CD14-positive monocyte (primary cell): Measurements from ENCODE around the genes CCDC43, DBF4B and GFAP.

- CAGE, long polyA plus RNA: no peak
Measured at GRCh38 chr17:44351798-44352633, 6.9 kb downstream of the GRN start.

GRCh38 chr17:44678203-44678431 is 11.5 kb downstream of the CCDC43 start:
- CAGE, long polyA plus RNA: no peak

DNA sequence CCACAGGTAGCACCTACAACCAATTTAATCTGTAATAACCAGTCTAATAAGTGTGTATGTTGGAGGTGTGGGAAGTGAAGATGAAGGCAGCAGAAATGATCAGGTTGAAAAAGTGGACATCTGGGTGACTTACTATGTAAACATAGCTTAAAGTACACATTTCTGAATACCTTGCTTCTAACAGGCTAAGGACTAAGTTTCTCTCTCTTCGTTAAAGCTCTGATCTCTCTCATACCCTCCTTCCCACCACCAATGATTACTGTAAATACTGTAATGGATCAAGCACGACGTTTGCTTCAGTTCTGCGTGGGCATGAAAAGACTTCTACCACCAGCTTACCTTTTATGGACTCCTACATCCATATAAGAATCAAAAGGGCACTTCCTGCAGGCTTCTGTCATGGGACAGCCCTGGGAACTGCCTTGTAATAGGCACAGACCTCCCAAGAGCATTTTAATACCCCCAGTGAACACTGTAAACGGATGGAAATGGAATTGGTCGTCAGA is 799 bp downstream of the CCDC43 start:
- CAGE, long polyA plus RNA: no peak

GRCh38 chr17:44689230-44690431 is at the start of gene CCDC43:
Gene CCDC43 (minus strand): TSS chr17:44689776.
- CAGE, long polyA plus RNA: no peak

DNA sequence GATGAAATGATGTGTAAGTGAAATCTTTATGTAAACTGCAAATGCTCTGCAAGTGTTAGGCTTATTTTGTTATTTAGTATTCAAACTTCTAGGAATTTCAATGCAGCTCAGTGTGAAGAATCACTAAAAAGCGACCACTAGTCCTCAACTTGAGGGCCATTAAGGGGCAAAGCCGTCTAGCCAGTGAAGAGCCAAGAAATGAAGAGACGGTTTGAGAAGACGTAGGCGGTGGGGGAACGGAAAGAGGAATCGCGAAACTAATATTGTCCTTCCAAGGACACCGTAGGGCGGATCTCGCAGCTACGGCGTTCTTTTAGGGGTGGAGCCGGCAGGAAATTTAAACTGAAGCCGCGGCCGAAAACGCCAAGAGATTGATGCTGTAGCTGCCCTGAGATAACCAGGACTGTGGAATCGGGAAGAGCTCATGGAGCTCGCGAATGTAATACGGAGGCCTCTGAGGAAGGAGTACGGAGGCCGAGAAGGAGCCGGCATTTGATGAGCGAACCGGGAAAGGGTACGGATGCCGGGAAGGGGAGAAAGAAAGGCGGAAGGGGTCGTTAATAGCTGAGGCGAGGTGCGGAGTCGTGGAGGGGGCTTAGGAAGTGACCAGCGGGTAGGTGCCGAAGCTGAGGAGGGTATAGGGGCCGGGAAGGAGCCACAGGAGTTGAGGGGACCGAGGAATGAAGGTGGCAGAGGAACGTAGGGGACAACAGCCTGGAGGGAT is at the start of gene DBF4B:
Gene DBF4B (plus strand): TSS at position 340 of the 724 bp plus-strand sequence.
- CAGE, long polyA plus RNA: no peak

GRCh38 chr17:44842432-44843207 is 5.1 kb upstream of the HIGD1B start:
- CAGE, long polyA plus RNA: no peak

DNA sequence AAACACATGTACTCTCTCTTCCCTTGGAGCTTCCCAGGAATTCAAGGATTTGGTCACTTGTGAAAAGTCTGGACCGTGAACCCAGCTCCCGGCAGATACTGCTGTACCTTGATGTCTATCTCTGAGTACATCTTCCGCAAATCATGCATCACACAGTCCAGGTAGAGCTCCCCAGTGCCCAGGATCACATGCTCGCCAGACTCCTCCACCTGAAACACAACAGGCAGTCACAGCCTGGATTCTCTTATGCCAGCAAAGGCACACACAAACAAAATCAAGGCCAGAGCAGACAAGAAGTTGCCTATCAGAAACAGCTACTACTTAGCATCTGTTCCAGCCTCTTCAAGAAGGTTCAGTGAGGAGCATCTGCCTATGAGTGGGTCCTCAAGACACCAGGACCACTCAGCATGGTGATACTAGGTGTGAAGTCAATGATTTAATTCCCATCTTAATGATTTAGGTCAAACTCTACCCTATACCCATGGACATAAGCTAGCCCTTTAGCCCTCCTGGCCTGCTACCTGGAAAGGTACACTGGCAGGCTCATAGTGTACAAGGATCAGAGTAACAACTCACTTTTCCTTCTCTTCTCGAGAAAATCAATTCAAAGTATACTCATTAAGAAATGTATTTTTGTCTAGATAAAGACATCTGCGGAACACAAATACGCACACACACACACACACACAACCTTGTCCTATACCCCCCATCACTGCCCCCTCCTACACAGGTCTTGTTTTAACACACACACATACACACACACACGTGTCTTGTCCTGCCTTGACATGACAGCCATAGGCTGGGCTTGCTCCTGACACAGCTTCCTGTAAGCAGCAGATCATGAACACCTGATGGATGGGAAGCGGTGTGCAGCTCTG is 11.5 kb downstream of the HIGD1B start:
- CAGE, long polyA plus RNA: no peak

- CAGE, long polyA plus RNA: no peak
Measured at GRCh38 chr17:44872430-44873039, 24.9 kb downstream of the HIGD1B start.

GRCh38 chr17:44915302-44915736 is at the start of gene GFAP:
Gene GFAP (minus strand): TSS chr17:44915500.
- CAGE, long polyA plus RNA: no peak

GRCh38 chr17:44921075-44921814 is 5.9 kb upstream of the GFAP start:
- CAGE, long polyA plus RNA: no peak

GRCh38 chr17:45073572-45074236 is 12.6 kb downstream of the NMT1 start:
- CAGE, long polyA plus RNA: no peak

DNA sequence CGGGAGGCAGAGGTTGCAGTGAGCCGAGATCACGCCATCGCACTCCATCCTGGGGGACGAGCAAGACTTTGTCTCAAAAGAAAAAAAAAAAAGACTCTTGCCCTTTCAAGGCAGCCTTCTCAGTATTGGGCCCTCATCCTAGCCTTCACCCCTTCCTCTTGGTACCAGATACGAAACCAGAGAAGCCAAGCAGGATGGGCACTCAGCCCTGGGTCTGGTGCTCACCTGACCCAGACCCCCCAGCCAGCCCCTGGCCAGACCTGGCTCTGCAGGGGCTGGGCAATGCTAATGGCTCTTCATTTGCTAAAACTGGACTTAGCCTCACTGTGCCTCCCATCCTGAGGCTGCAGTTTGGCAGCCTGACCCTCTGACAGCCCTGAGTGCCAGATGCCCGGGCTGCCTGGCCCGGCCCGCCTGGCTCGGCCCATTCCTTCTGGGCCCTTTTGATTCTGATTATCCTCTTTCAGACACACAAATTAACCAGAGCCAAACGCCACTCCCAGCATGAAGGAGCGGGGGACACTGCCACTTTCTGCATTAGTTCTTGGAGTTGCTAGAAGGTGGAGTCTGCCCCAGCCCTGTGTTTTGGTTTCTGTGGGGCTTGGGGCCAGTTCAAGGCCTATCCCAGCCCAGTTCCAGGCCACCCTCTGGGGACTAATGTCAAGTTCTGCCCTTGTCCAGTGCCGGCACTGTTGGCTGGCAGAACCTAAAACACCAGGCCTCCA is 21.8 kb downstream of the PLCD3 start:
- CAGE, long polyA plus RNA: no peak

DNA sequence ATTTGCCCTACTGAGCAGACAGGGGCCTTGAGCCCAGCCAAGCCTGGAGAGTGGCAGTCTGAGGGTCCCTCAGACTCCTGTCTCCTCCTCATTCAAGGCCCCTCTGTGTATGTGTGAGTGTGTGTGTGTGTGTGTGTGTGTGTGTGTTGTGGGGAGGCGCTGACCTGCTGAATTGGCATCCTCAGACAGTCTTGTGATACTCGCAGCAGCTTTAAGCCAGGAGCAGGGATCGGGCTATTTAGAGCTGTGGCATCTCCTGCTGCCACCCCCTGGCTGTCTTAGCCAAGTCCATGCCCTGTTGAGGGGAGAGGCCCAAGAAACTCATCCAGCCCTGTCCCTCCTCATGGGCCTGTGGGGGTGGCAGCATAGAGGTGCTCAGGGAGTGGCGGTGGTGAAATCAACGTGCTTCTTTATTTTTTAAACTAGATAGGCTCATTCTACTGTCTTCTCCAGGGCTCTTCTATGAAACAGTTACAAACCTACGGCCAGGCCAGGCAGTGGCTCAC is 21.0 kb downstream of the PLCD3 start:
- CAGE, long polyA plus RNA: no peak

DNA sequence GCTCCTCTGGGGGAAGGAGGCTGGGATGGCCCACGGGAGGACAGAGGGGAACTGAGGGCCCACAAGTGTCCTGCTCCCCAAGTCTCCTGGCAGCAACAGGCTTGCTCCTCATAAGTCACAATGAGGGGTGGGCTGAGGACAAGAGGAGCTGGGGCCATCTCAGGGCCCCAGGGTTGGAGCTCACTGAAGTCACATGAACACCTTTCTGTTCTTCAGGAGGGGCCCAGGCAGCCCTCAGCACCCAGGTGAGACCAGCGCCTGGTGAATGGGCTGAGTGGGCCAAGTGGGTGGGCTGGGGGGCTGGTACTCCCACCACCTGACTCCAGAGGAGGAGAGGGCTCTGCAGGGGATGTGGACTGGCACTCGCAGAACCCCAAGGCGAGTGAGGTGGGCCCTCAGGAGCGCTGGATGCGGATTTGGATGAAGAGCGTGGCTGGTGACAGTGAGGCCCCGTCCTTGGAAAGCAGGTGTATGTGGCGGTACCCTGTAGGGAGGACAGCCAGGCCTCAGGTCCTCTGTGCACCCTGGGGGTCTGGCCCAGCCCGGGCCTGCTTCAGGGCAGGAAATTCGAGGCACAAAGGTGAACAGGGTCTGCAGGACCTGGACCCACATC is 20.0 kb downstream of the PLCD3 start:
- CAGE, long polyA plus RNA: no peak

DNA sequence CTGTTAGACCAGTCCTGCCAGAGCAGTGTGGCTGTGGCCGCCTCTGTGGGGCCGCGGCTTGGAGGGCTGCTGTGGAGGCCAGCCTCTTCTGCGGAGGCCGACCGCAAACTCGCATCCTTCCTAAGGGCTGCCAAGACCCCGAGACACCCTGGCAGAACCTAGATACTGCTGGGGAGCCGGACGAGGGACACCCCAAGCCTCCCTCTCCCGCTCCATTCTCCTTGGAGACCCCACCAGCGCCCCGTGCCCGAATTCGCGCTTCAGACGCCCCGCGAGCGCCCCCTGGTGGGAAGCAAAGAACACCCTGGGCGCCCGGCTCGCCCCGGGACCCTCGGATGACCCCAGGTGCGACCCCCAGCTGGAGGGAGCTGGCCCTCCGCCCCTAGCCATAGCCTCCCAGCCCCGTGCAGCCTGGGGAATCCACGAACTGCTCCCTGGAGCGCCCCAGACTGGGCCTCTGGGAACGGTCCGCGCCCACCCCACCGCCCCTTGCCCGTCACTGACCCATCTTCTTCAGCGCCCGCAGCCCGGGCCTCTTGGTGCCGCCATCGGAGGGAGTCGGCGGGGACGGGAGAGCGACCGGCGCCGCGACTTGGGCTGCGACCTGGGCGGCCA is 464 bp downstream of the PLCD3 start:
- CAGE, long polyA plus RNA: no peak

GRCh38 chr17:45147146-45148012 is 896 bp upstream of the HEXIM1 start:
- CAGE, long polyA plus RNA: no peak

GRCh38 chr17:45149131-45149565 is 873 bp downstream of the HEXIM1 start:
- CAGE, long polyA plus RNA: no peak

DNA sequence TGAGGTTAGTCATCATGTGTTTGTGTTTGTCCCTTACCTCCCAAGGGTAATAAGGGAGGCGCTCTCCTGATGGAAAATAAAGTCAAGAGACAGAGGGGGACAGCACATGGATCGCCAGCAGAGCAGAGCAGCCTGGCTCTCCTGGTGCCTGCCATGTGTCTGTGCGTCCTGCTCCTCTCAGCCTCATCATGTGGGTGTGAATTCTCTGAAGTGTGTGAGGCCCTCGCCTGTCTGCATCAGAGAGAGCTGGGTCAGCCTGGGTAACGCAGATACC is 8.8 kb downstream of the HEXIM2 start:
- CAGE, long polyA plus RNA: no peak

GRCh38 chr17:45226867-45227717 is 5.4 kb downstream of the FMNL1 start:
- CAGE, long polyA plus RNA: start-site peak on the plus strand at chr17:45227225-45227435, 26 and 20 reads in 2 replicates

DNA sequence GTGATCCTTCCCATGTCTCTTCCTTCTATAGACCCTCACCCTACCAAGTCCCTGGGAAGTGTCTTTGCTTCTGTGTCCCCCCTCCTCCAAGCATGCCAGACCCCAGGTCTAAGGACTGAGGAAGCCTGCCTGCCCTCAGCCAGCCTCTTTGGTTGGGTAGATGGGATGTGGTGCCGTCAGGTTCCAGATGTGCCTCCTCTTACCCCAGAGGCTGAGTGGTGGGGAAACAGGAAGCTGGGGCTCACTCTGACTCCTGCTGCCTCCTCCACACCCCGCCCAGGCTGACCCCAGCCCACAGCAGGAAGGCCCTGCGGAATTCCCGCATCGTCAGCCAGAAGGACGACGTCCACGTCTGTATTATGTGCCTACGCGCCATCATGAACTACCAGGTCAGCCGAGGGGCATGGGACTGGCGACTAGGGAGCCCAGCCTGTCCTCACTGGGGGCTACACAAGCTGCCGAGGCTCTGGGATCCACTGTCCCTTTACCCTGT is 14.2 kb downstream of the FMNL1 start:
- CAGE, long polyA plus RNA: no peak